ENCODE measurements around the genes ELOVL1, MED8 and DPH2.

- PRO-cap, 2 experiments = peak in 2 of 2 experiments; most common plus-strand start chr1:43367831 (in 2); most common minus-strand start chr1:43368011 (in 2)
- RAMPAGE, long total RNA, 5 experiments = start-site peak on the minus strand in 5 of 5 experiments, at chr1:43367963-43368023 at its widest, 42 to 593 reads per replicate
These were observed at the start of gene ELOVL1 for GRCh38 chr1:43367264-43368098. Gene ELOVL1, minus strand, starts transcription at chr1:43368011.

DNA sequence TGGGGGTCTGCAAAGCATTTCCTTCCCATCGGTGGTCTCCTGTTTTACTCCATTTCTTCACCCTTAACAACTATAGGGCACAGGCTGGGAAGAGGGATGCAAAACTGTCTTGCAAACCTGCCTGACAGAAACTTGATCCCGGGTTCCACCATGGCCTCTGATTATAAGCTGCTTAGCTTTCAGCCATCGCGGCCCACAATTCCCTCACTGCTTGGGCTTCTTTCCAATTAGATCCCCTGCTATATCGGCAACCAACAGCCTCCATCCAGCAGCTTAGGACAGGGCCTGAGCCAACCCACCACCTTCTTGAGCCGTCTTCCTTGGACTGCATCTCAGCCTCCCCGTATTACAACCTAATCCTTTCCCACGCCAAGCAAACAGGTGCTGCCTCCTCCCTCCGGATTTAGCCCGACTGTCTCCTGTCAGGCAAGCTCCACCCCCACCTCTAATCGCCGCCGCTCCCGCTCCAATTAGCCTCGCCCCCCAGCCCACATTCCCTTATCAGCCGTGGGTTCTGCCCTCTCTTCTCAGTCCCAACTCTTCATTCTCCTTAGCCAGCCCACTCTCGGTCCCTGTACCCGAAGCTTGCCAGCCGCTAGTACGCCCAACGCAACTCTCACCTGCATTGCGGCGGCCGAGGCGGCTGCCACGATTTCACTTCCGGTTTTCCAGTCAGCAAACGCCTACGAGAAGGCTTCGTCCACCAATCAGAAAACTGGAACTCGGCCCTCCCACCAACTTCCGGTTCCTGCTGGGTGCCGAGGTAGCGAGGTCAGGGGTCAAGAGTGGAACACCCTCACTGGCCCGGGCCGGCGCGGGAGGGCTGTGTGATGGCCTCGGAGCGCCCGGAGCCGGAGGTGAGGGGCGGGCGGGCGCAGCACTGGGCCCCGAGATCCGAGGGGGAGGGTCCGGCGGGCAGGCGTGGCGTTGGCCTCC is at the start of gene MED8:
Gene MED8, minus strand, starts transcription at position 662 of the 936 bp plus-strand sequence.
- PRO-cap, 2 experiments = peak in 2 of 2 experiments; most common plus-strand start position 766 of the sequence (in 1); most common minus-strand start position 662 of the sequence (in 2)
- RAMPAGE, long total RNA, 5 experiments = start-site peak on the plus strand in 2 of 5 experiments, centred at positions 781 to 783 of the sequence, 142 to 276 reads per replicate; start-site peak on the minus strand in 5 of 5 experiments, centred at positions 646 to 660 of the sequence, 28 to 560 reads per replicate

DNA sequence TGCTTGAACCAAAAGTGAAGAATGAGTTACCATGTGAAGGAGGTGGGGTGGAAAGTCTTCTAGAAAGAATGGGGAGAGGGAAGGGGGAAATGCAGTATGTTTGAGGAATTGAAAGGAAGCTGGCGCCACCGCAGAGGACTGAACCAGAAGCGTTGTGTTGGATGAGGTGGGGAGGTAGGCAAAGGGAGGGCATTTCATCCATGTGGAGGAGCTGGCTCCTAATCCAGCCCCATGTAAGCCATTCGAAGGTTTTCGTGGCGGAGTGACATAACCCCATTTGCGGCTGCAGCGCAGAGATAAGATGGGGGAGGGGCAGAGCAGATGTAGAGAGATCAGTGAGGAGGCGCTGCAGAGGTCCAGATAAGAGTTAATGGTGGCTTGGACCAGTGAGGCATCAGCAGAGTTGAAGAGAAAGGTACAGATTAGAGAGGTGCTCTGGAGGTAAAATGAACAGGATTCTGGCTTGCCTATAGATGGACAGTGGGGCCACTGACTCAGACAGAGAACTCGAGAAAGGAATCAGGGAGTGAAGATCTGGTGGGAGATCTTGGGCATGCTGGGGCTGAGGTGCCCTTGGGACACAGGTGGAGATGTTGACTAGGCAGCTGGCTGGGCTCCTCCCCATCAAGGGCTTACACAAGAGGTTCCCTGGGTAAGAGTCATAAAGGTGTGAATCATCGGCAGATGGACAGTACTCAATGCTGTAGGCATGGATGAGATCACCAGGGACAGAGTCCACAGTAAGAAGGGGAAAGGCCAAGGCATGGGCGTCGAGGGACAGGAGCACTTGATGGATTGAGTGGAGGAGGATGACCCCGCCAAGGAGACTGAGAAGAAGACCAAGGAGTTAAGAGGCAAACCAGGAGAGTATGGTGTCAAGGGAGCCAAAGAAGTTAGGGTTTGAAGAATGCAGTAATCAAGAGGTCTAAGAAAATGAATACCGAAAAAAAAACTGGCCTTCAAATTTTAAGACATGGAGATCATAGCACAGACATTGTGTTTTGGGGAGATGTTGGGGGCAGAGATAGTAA is 7.7 kb upstream of the PTPRF start:
- PRO-cap, 2 experiments = no peak in any of the 2 experiments
- RAMPAGE, long total RNA, 5 experiments = no peak in any of the 5 experiments

- PRO-cap, 2 experiments = peak in 1 of 2 experiments; most common minus-strand start chr1:43532477 (in 1)
- RAMPAGE, long total RNA, 5 experiments = no peak in any of the 5 experiments
These were observed 1.5 kb downstream of the PTPRF start for GRCh38 chr1:43532020-43532676.

- PRO-cap, 2 experiments = no peak in any of the 2 experiments
- RAMPAGE, long total RNA, 5 experiments = no peak in any of the 5 experiments
These were observed 12.8 kb downstream of the PTPRF start for GRCh38 chr1:43543369-43543980.

DNA sequence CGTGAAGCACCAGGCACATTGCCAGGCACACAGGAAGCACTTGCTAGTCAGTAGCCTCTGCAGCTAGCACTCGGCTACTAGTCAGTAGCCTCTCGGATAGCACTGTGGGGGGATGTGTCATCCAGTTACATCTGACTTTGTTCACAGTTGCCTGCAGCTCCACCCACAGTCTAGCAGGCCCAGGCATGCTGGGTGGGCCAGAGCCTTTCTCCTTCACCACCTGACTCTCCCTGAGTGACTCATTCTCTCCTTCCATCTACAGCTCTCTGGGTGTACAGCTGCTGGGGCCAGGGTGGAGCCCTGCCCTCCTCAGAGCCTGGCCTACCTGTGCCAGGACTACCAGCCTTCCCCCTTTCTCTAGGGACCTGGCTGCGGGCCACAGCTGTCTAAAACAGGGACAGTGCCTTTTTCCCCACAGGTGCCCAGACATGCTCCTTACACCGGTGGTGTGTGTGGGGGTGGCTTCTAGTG is 51.6 kb downstream of the PTPRF start:
- PRO-cap, 2 experiments = no peak in any of the 2 experiments
- RAMPAGE, long total RNA, 5 experiments = no peak in any of the 5 experiments

- PRO-cap, 2 experiments = no peak in any of the 2 experiments
- RAMPAGE, long total RNA, 5 experiments = no peak in any of the 5 experiments
These were observed 53.6 kb upstream of the KDM4A start for GRCh38 chr1:43596173-43597008.

- PRO-cap, 2 experiments = no peak in any of the 2 experiments
- RAMPAGE, long total RNA, 5 experiments = no peak in any of the 5 experiments
These were observed 52.2 kb upstream of the KDM4A start for GRCh38 chr1:43597609-43598255.

GRCh38 chr1:43835905-43836987 is 97.4 kb upstream of the ARTN start:
- PRO-cap, 2 experiments = no peak in any of the 2 experiments
- RAMPAGE, long total RNA, 5 experiments = no peak in any of the 5 experiments

DNA sequence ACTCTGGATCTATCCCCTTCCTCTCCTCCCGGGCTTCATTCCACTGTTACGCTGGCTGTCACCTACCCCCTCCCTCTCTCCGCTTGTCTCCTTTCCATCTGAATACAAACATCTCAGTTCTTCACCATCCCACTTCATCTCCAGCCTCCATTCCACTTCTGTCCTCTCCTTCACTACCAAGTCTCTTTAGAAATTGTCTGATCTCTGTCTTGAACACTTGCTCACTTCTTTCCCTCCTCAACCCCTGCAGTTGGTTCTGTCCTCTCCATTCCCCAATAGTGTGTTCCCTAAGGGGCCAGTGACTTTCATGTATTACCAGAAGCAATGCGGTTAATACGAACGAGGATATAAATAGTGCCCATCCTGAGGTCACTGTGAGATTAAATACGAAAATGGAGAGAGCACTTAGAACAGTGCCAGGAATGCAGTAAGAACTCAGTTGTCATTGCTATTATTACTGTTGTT is 53.1 kb upstream of the ARTN start:
- PRO-cap, 2 experiments = no peak in any of the 2 experiments
- RAMPAGE, long total RNA, 5 experiments = no peak in any of the 5 experiments

DNA sequence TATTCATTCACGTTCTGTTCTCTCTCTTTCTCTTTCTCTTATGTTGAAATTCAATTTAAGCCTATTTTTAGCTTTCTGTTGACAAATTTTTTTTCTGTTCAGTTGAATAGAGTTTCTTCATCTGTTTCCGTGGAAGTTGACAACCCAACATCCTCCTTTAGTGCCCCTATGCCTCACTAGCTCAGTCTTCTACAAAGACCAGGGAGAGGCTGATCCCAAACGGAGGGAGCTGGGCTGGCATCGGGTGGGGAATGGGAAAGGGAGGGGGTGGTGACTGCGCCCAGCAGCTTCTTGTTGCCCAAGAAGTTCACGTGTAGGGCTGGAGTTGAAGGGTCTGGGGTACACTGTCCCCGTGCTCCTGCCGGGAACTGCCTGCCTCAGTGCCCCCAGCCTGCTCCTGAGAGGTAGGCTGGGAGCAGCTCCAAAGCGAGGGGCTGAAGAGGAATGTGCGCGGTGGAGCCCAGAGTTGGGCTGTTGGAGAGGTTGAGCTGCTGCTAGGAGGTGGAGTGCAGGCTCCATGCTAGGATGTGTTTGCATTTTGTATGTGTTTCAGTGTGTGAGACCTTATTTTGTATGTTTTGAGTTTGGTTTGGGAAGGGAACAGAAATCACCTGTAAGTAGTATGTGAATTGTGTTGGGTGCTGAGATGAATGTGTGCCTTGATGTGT is 5.3 kb upstream of the DPH2 start:
- PRO-cap, 2 experiments = no peak in any of the 2 experiments
- RAMPAGE, long total RNA, 5 experiments = no peak in any of the 5 experiments

DNA sequence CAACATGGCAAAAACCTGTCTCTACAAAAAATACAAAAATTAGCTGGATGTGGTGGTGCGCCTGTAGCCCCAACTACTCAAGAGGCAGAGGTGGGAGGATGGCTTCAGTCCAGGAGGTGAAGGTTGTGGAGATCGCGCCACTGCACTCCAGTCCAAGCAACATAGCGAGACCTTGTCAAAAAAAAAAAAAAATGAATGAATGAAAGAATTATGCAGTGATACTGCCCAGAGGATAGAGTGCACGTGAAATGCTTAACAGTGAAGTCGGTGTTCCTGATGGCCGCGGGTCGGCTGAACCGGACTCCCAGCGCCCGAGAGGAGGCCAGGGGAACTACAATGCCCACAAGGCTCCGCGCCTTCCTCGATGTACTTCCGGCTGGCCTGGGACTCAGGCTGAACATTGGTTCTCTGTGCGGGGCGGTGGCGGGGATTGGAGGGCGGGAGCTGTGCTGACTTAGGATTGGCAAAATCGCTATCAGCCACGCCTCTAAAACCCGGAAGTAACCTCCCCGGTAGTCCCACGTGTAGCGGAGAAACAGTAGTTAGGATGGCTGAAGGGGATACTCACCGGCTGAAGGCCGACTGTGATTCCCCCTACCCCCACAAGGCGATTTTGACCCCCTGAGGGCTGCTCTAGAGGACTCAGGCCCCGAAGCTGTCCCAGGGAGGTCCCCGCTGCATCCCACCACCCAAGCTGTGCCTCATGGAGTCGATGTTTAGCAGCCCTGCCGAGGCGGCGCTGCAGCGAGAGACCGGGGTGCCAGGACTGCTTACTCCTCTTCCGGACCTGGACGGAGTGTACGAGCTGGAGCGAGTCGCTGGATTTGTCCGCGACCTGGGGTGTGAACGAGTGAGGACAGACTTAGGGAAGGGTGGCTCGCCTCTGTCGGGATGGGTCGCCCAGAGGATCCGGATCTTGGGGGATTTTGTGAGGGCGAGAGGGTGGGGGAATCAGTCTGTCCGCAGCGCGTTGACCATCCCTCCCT is at the start of gene DPH2:
Gene DPH2, plus strand, starts transcription at position 538 of the 986 bp plus-strand sequence.
- PRO-cap, 2 experiments = peak in 2 of 2 experiments; most common plus-strand start position 538 of the sequence (in 2)
- RAMPAGE, long total RNA, 5 experiments = start-site peak on the plus strand in 2 of 5 experiments, centred at positions 526 to 528 of the sequence, 23 to 28 reads per replicate

GRCh38 chr1:43977866-43978538 is 1.0 kb upstream of the B4GALT2 start:
- PRO-cap, 2 experiments = no peak in any of the 2 experiments
- RAMPAGE, long total RNA, 5 experiments = no peak in any of the 5 experiments

GRCh38 chr1:44030374-44031019 is 765 bp downstream of the SLC6A9 start:
- PRO-cap, 2 experiments = peak in 2 of 2 experiments; most common plus-strand start chr1:44030448 (in 2)
- RAMPAGE, long total RNA, 5 experiments = no peak in any of the 5 experiments

DNA sequence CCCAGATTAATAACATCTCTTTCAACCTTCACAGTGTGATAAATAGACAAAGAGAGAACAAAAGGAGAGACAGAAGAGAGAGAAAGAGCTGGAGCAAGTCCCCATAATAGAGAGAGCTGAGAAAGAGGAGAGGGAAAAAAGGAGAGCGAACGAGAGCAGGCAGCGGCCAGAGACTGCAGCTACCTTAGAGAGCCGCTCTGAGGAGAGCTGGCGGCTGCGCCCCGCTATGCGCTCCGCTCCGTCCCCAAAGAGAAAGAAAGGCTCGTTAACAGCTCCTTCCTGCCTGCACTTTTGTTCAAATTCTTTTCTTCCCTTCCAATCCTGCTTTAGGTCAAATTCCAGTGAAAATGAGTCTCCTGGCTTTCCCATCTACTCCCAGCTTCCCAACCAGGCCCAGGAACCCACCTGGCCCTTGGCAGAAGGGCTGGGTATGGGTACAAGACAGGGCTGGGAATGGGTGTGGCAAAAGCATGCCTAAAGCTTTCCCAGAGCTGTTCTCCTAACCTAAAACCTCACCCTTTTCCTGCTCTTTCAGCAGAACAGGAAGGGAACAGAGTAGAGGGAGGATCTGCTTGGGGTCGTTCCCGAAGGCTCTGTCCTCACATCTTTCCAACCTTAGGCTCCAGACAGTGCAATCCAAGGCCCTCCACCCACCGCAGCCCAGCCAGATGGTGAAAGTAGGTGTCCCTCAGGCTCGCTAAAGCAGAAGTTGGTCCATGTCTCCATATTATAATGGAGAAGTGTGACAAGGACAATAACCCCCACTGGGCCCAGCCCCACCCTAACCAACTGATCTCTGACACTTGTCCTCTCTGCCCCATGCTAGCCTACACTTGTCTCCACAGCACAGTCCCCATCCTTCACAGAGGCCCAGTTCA is 48.4 kb downstream of the DMAP1 start:
- PRO-cap, 2 experiments = no peak in any of the 2 experiments
- RAMPAGE, long total RNA, 5 experiments = no peak in any of the 5 experiments

DNA sequence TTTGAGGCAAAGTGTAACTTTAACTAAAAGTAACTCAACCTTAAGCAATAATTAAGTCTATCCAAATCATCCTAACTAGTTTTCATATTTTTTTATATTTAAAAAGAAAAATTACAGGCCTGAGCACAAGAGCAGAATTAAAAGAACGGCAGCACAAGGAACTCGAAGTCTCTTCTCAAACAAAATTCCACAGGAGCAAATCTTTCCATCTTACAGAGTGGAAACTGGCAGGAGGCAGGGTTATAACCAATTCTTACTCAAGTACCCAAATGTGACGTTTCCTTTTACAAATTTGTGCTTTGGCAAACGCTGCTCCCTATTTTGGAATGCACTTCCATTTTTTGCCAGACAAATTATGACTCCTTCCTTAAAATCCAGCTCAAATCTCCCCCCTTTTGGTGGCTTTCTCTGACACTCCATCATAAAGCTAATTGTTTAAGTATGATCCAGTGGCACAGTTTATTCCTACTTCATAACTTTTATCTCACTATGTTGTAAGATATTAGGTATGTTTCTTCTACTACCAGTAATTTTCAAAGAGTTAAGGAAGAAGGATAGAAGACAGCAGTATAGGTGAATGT is 7.8 kb downstream of the ERI3 start:
- PRO-cap, 2 experiments = no peak in any of the 2 experiments
- RAMPAGE, long total RNA, 5 experiments = no peak in any of the 5 experiments

DNA sequence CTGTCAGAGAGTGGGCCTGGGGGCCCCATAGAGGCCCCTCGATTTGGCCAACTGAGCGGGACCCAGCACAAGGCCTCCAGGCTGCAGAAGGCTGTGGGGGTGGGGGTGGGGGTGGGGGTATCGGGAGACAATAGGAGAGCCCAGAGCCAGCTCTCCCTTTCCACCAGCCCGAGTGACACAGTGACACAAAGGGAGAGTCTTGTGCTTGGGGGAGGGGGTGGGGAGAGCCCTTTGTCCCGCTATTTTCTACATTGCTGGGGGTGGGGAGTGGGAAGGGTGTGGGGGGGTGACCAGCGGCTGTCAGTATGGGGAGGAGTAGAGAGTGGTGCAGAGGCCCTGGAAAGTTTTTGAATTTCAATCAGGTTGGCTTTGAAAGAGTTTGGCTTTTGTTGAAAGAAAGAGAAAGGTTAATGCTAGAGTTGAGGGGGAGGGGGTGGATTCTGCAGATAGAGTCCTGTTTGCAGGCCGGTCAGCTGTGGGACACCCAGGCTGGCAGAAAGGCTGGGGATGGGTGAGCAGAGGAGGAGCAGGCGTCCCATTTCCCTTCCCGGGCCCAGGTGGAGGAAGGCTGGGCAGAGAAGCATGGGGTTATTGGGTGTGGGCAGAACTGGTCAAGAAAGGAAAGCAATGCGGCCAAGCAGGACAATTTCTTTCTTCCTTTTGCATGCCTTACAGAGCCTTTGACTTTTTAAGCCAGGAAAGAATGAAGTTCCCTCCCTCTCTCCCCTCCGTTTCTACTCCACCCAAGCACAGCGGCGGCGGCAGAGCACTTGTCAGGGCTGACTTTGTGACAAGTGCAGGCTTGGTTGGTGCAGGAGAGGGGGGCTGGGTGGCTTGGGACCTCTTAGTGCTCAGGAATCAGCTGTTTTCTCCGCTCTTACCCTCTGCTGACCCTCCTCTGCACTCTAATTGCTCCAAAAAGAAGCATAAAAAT is 96.2 kb downstream of the RNF220 start:
- PRO-cap, 2 experiments = no peak in any of the 2 experiments
- RAMPAGE, long total RNA, 5 experiments = no peak in any of the 5 experiments

DNA sequence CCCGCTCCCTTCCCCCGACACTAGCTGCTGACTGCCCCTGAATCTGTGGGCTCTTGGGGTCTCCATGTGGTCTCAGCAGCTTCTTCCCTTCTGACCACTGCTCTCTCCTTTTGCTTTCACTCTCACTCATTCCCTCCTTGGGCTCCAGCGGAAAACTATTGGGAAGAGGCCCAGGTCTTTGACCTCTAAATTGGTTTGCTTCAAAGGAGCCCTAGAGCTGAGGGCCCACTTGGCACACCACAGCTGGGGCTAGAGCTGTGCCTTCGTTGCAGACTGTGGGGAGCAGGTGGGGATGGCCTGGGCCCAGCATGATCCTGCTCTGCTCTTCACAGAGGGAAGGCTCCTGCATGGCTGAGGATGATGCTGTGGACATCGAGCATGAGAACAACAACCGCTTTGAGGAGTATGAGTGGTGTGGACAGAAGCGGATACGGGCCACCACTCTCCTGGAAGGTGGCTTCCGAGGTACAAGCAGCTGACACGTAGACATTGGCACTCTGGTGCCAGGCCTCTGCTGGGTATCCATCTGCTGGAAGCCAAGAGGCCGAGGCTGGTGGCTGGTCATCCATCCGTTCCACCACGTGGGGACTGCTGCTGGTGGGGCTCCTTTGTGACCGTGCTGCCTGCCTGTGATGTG is 38.5 kb downstream of the TMEM53 start:
- PRO-cap, 2 experiments = no peak in any of the 2 experiments
- RAMPAGE, long total RNA, 5 experiments = no peak in any of the 5 experiments

- PRO-cap, 2 experiments = no peak in any of the 2 experiments
- RAMPAGE, long total RNA, 5 experiments = no peak in any of the 5 experiments
These were observed 25.7 kb downstream of the TMEM53 start for GRCh38 chr1:44648329-44649187.

GRCh38 chr1:44673732-44673978 is 626 bp downstream of the TMEM53 start:
- PRO-cap, 2 experiments = peak in 1 of 2 experiments; most common minus-strand start chr1:44673861 (in 1)
- RAMPAGE, long total RNA, 5 experiments = no peak in any of the 5 experiments